Mononuclear cell (primary cell): ENCODE measurements around the gene DQX1.

DNA sequence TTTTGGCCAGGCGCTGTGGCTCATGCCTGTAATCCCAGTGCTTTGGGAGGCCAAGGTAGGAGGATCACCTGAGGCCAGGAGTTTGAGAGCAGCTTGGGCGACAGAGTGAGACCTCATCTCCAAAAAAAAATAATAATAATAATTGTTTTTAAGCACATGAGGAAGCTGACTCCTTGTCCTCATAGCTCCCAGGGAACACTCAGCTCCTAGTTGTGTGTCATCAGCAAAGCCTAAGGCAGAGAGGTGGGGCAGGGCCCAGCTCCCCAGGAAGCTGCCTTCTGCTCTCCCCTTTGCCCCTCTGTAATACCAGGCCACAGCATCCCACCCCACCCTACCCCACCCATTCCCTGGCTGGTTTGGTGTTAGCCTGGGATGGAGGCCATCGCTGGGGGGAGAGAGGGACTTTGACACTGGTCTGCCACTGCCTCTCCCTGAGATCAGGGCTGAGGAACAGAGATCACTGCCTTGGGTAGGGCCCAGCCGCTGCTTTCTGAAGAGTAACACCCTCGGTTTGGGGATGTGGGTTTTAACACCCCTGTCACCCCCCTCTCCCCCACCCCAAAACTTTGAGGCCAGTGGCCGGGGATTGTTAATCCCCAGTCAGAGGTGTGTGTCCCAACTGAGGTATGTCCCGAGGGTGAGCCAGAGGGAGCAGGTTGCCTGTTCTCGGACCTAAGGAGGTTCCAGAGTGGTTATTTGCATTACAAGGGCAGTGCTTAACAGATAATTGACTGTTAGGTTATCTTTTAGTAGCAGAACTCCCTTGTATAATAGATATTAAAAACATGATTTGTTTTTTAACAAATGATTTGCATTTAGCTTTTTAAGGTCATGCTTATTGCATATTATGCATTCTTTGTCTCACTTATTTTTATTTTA is 41.3 kb downstream of the TET3 start:
- RRBS = no CpG with 5 or more reads among the region's 8 CpGs

GRCh38 chr2:74130179-74130686 is 17.5 kb downstream of the BOLA3 start:
- RRBS = 53% methylated on average over 4 of the region's 24 CpGs

- RRBS = no CpG with 5 or more reads among the region's 3 CpGs
These were observed 8.5 kb downstream of the SLC4A5 start for GRCh38 chr2:74334749-74335056.

DNA sequence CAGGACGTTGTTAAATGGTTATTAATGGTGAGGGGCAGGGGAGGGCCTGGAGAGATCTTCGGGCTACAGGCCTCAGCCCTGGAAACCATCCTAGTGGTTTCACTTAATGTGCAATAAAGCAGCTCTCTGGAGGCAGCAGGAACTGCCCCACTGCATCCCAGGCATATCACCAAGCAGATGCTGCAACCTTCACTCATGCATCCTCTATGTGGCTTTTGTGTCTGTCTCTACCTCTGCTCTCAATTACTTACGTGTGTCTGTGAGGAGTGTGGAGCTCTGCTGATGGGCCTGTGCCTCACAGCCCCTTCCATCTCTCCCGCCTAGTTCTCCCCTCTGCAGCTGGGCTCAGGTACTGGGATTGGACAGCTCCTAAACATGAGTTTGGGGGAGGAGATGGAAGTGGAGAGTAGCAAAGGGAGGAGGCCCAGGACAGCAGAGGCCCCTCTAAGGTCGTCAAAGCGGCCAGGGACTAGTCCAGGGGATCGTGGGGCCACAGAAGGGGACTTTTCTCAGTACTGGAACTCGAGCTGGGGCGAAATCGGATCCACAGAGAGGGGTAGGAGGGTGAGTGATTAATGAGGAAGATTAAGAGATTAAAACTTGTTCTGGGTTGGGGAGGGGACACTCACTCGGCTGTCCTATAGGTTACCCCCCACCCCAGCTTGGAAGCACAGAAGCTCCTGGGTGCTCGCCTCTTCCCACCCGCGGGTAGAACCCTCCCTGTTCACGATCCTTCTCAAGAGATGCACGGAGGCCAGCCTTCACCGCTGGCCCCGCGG is 2.0 kb upstream of the LBX2 start:
- RRBS = no CpG with 5 or more reads among the region's 19 CpGs

DNA sequence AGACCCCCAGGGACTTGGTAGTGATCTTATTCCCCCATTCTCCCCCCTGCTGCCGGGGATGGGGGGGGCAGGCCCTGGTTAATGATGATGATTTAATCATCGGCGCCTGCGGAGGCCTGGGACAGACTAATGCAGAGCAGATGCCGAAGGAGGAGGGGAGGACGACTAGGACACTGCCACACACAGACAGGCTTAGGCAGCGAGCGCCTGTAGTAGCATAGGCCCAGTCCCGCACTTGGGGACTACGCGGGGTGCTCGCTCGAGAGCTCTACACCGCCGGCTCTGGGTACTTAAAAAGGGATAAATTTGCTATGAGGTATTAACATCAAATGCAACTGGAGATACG is 684 bp upstream of the PCGF1 start:
- RRBS = 3% methylated on average over 1 of the region's 16 CpGs

GRCh38 chr2:74525983-74526772 is at the start of gene DQX1:
Gene DQX1 (minus strand): TSS chr2:74526231.
- RRBS = no CpG with 5 or more reads among the region's 10 CpGs

GRCh38 chr2:74573800-74574232 is 19.3 kb downstream of the DOK1 start:
- RRBS = no CpG with 5 or more reads among the region's 5 CpGs

- RRBS = no CpG with 5 or more reads among the region's 2 CpGs
These were observed 22.2 kb downstream of the DOK1 start for GRCh38 chr2:74576598-74577275.

DNA sequence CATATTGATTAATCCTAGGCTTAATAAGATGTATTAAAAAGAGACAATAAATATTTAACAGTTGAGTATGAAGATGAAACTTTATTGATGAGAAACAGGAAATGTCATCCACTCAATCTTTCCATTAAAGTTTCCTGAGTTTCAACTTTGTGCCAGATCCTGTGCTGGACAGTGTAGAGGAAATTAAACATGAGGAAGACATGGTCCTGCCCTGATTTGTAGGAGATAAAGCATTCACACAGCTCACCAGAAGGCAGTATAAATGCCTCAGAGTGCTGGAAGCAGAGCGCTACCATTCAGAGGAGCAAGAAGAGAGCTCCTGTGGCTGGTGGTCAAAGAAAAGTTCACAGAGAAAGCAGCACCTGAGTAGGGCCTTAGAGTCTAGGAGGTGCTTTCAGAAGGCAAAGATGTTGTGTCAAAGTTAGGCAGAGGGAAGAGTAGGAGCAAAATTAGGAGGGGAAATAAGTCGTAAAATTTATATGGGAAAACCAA is 63.1 kb downstream of the SEMA4F start:
- RRBS = no CpG with 5 or more reads among the region's 2 CpGs

DNA sequence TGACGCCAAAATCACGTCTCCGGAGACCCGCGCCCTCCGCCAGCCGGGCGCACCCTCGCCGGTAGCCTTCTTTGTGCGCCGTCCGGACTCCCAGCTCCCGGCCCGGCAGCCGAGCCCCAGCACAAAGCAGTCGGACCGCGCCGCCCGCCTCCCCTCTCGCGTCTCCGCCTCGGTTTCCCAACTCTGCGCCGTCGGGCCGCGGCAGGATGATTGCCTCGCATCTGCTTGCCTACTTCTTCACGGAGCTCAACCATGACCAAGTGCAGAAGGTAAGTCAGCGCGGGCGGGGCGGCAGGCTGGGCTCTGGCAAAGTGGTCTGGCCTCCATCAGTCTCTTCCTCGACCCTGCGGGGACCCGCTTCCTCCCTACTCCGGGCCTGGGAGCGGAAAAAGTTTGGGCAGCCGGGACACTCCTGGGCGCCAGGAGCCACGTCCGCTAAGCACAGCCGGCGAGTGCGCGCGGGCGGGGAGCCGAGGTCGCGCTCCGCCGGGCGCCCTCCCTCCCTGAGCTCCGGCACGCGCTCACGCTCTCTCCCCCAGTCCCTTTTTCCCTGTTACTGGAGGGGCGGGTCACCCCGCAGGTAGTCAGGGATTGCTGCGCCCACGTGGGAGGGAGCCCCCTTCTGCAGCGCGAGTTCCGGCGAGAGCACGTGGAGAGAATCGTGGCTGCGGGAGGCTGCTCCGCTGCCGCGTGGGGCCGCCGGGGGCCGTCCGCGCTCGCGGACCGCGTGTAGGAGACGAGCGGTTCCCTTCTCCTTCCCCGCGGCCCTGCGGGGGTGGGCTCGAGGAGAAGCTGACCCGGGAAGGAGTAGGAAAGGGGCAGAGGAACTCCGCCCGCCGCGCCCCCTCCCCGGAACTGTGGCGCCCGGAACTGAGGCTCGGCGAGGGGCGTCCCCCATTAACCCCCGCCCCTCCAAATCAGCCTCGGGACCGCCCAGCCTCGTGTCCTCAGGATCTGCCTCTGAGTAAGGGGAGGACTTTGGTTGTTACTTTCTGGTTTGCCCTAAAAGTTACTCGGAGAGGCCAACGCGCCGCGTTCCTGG is 769 bp downstream of the HK2 start:
- RRBS = 2% methylated on average over 46 of the region's 110 CpGs

DNA sequence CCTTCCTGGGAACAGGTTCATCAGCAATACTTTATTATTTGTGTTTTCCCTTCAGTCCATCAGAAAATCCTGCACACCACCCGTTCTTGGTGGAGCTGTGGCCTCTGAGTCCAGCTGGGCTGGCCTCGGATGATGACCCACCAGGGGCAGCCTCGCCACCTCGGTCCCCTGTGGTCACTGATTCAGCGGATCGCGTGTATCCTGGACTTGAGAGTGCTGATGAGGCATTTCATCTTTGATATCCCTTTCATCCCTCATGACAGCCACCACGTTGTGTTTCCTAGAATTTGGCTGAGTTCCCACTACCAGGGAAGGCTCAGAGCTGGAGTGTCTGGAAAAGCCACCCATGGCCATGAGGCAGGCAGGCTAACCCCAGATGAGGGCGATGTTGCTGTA is 31.3 kb downstream of the HK2 start:
- RRBS = no CpG with 5 or more reads among the region's 9 CpGs

DNA sequence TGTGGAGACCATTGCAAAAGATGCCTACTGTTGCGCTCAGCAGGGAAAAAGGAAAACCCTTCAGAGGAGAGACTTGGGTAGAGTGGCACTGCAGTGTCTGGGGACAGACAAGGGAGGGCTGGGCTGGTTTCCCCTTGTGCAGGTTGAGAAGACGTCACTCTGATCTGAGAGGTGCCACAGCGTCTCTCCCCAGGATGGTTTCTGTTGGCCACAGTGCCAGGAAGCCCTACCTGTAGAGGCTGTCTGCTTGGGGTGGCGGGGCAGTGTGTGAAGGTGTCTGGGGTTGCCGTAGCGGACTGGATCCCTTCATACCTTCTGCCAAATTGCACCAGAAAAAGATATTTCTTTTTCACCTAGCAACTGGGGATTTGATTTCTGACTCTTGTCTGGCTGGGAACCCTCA is 907 bp downstream of the POLE4 start:
- RRBS = no CpG with 5 or more reads among the region's 6 CpGs

DNA sequence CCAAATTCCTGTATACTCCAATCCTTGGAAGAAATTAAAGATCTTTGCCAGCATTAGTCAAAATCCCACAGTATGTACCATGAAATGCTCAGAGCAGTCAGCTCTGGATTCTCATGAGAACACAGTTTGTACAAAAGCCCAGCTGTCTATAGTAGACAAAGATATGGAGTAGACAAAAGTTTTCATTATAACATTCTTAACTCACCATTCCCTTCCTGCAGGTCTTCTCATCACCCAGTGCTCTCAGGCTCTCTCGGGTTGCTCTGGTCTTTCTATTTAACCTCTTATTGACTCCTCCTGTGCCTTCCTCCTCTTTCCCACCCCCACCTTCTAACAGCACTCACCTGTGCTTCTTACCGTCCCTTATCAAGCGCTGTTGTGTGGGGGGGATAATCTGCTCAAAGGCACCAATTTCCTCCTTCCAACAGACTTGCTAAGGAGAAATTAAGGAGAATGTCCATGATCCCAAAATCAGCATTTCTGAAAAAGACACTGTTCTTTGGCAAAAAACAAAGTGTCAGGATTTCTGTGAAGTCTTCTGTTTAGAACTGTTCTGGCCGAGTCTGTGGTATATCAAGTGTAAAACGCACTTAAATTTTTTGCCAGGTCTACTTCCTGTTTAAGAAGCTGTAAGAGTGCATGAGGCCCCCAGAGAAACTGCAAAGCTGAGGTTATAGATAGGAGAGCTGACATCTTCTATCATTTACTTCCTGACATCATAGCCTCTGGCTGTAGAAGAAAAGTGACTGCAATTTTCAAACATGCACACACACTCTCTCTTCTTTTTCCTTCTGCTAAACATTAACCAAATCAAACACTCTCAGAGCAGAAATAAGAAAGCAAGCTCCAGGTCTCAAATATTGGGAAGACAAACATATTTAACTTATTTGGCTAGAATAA is 144.0 kb downstream of the EVA1A start:
- RRBS = no CpG with 5 or more reads among the region's 5 CpGs

DNA sequence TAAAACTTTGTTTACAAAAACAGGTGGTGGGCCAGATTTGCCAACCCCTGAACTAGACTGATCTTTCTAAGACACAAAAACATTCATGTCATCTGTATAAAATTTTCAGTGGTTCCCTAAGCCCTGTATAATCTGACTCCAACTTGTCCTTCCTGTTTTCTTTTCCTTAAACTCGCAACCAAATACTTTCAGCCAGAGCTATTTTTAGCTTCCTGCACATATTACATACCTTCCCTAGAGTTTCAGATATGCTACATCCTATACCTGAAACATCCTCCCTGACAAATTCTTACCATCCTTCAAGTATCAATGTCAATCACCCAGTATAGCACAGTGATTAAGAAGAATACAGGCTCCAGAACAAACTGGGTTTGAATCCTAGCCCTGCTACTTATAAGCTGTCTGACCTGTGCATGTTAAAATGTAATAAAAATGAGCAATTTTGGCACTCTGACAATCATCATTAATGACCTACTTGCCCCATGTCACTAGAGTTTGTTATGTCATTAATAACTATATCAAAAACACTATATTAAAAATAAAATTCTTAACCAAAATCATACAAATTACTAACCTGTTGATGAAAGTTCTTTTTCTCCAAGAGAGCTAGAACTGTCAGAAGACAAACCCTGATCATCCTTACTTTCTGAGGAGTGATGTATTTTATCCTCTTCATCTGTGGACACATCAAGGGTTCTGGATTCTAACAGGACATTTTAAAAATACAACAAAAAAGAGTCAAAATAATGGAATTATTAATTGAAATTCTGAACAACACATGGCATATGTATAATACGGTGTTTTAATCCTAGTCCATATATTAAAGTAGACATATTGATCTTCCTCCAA is 4.5 kb downstream of the GCFC2 start:
- RRBS = no CpG with 5 or more reads among the region's 2 CpGs

- RRBS = no CpG with 5 or more reads among the region's 12 CpGs
These were observed 161.5 kb upstream of the GCFC2 start for GRCh38 chr2:75872221-75872617.

GRCh38 chr2:76444783-76445555 is 734.3 kb upstream of the GCFC2 start:
- RRBS = no CpG with 5 or more reads among the region's 28 CpGs

DNA sequence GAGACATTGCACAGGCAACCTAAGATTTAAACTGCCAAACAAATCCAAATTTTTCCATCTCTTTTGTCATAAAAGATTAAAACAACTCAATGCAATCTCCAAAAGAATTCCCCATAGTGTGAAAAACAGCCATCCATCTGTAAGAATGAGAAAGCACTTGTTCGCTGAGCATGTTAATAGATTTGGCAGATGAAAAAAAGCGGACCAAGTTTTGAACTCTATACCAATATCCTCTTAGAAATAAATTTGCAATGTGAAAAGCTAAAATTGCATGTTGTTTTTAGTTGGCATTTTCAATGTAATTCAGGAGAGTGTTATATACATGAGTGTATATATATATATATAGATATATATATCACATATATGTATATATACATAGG is 418.9 kb downstream of the LRRTM4 start:
- RRBS = no CpG with 5 or more reads among the region's 2 CpGs

GRCh38 chr2:78541585-78542434 is 483.7 kb upstream of the REG3G start:
- RRBS = no CpG with 5 or more reads among the region's 17 CpGs

GRCh38 chr2:81466702-81467817 is 1162.5 kb upstream of the LRRTM1 start:
- RRBS = 95% methylated on average over 13 of the region's 51 CpGs